ENCODE data around the genes OS9, AGAP2 and EEF1AKMT3.

- RRBS, result no CpG with 5 or more reads among the region's 4 CpGs
Observed at GRCh38 chr12:57297640-57298311, 46.8 kb upstream of the STAC3 start.

DNA sequence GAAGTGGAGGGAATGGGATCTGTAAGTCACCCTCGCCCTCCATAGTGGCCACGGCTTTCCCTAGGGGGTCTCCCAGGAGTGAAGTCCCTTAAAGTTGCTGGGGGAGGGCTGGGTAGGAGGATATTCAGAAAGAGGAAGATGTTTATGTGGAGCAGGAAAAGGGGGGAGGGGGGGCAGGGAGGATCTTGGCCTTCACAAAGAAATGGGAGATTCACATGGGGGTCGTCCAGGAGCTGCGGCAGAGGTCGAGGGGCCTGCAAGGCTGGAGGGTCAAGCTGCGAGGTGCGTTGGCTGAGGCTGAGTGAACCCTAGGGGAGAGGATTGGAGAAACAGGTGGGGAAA, 3.0 kb downstream of the ARHGAP9 start:
- RRBS, result no CpG with 5 or more reads among the region's 7 CpGs

DNA sequence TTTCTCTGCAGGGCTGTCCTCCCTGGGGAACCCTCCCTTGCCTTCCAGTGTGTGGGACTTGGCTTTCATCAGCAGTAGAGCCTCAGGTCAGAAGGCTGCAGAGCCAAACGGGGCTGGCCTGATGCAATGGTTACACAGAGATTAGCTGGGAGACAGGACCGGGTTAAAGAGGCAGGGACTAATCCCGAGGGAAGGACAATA, 845 bp downstream of the DDIT3 start:
- RRBS, result no CpG with 5 or more reads among the region's 3 CpGs

GRCh38 chr12:57538927-57539862, 7.8 kb downstream of the DCTN2 start:
- RRBS, result no CpG with 5 or more reads among the region's 7 CpGs

GRCh38 chr12:57552779-57553791, 3.2 kb downstream of the KIF5A start:
- RRBS, result no CpG with 5 or more reads among the region's 11 CpGs

GRCh38 chr12:57693509-57694493, at the start of gene OS9:
Gene OS9, plus strand, starts transcription at chr12:57694132.
- RRBS, result no CpG with 5 or more reads among the region's 51 CpGs

- RRBS, result no CpG with 5 or more reads among the region's 48 CpGs
Observed at GRCh38 chr12:57738574-57739764, at the start of gene AGAP2. Gene AGAP2, minus strand, starts transcription at chr12:57738742.

GRCh38 chr12:57741023-57741703, 2.6 kb upstream of the AGAP2 start:
- RRBS, result no CpG with 5 or more reads among the region's 5 CpGs

DNA sequence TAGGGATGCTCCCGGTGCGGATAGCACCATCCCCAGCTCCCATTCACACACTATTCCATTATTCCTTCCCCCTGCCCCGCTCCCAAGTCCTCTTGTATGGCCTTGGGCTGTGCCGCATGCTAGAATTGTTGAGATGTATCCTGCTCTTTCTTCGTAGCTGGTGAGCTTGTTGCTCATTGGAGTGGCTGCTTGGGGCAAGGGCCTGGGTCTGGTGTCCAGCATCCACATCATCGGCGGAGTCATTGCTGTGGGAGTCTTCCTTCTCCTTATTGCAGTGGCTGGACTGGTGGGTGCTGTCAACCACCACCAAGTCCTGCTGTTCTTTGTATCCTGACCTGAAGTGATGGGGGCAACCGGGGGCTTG, 731 bp downstream of the TSPAN31 start:
- RRBS, result no CpG with 5 or more reads among the region's 8 CpGs

- RRBS, result no CpG with 5 or more reads among the region's 2 CpGs
Observed at GRCh38 chr12:57748185-57748562, 3.3 kb downstream of the TSPAN31 start.

DNA sequence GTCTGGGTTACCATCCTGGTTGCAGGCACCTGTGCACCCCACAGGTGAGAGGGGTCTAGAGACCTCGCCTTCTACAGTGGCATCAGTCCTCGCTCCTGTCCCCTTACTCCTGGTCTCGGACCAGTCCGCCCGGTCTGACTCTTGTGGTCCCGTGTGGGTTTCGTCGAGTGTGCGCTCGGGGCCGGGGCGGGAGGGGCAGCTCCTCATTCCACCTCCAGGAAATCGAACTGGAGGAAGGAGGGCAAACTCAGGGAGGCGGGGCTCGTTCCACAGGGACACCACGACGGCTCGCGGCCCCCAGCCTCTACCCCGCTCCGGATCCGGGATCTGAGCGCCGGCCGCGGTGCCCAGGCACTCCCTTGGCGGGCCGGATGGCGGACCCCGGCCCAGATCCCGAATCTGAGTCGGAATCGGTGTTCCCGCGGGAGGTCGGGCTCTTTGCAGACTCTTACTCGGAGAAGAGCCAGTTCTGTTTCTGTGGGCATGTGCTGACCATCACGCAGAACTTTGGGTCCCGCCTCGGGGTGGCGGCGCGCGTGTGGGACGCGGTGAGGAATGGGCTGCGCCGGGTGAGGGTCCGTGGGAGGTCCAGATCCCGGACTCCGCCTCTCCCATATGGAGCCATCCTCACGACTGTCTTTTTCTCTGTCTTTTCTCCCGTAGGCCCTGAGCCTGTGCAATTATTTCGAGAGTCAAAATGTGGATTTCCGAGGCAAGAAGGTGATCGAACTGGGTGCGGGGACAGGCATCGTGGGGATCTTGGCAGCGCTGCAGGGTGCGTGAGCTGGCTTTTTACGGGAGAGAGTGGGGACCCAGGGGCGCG, at the start of gene EEF1AKMT3:
TSS of gene EEF1AKMT3 (plus strand) at position 261 of the 823 bp plus-strand sequence.
- RRBS, result 2% methylated on average over 7 of the region's 63 CpGs

DNA sequence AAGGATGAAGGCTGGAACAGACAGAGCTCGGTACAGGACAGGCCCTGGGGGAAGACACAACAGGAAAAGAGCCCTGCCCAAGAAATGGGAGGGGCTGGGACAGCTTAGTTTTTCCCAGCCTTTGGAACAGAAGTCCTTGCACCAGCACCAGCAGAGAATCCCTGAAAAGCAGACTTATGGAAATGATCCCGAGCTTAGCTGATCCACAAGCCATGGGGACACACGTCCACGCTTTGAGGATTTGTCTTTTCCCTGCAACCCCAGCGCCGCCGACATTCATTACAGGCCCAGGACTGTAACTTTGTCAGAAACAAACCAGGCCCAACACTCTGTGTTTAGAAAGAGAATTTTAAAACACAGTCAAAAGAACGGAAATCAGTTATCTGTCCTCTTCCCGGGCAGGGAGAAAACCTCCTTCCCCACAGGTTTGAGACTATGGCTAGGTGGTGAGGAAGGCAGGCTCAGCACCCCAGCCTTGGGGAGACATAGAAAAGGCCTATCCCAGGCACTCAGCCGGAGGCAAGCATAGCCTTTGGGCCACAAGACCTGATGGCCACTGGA, 4.0 kb upstream of the AVIL start:
- RRBS, result no CpG with 5 or more reads among the region's 10 CpGs

DNA sequence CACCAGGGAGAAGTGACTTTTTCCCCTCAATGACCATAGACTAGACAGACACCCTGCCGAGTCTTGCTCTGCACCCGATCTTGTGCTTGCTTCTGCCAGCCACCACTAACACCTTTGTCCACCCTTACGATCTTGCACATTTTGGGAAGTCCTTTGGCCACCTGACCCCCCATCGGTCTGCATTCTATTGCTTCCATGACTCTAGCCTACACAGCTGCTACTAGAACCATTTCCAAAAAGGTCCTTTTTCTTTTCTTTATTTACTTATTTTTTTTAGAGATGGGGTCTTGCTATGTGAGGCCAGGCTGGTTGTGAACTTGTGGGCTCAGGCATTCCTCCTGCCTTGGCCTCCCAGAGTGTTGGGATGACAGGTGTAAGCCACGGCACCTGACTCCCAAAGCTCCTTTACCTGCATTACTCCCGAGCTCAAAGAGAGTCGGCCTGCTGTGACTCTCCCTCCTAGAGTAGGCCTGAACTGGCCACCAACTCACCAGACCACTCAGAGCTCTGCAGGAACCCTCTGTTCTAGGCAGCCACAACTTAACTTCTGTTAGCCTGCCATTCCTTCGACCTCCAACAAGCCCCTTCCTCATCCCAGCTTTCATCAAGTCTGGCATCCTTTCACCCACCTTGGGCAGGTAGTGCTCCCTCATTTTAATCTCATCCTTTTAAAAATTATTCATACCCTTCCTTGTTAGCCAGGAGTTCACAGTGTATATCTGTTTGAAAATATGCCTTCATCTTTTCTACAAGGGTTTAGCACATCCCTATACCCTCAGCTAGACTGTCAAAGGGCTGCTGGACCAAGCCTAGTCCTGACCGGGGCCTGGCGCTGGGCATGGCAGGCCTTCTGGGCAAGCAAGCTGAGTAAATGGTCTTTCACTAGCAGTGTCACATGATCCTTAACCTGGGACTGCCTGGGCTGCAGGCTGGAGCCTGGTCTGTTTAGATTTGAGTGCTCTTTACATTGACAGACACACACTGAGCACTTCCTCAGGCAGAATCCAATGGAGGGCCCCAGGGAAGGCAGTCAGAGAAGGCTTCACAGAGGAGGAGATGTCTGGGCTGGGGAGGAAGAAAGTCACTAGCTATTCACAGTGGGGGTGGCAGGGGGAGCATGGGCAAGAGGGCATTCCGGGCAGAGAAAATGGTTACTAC, 6.6 kb upstream of the AVIL start:
- RRBS, result no CpG with 5 or more reads among the region's 11 CpGs

DNA sequence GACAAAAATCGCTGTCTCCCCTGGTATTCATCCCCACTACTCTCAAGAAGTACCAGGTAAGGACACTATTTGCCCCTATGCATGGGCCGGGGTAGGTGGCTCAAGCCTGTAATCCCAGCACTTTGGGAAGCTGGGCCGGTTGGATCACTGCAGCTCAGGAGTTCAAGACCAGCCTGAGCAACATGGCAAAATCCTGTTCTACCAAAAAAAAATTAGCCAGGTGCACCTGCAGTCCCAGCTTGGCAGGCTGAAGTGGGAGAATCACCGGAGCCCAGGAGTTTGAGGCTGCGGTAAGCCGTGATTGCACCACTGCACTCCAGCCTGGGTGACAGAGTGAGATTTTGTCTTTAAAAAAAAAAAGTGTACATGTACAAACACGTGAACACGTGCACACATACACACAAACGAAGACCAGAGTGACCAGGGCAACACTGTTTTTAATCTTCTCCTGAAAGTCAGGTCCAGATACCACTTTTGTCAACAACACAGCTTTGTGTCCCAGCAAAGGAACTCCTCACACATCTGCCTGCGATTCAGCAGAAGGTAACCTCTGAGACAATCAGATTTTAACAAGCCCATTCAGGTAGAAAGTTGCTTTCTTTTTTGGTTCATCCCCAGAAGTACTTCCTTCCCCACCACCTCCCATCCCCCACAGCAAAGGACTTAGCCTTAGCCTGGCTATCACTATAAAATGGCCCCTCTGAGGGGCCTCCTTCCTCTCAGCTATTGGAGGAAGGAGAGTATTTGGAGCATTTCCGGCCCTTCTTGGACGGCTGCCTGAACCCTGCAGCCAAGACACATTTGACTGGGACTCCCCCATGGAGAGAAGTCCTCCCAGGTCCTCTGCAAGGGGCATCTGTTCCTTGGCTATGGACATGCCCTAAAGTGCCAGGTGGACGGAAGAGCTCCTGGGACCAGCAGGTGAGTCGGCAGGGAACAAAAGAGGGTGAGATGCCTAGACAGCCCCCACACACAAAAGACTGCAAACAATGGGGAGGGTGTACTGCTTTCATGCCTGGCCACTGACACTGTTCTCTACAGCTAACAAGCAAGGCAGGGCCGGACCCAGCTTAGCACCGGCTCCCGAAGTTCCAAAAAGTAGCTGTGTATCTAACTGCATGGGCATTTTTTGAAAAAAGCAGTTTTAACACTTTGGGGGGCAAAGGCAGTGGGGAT, 9.8 kb downstream of the CTDSP2 start:
- RRBS, result no CpG with 5 or more reads among the region's 17 CpGs

- RRBS, result 5% methylated on average over 5 of the region's 57 CpGs
Observed at GRCh38 chr12:57845029-57845688, 1.4 kb downstream of the CTDSP2 start.

GRCh38 chr12:57889369-57890164, 43.0 kb upstream of the CTDSP2 start:
- RRBS, result no CpG with 5 or more reads among the region's 13 CpGs

- RRBS, result no CpG with 5 or more reads among the region's 1 CpG
Observed at GRCh38 chr12:58364681-58365143, 423.3 kb downstream of the ATP23 start.

- RRBS, result no CpG with 5 or more reads among the region's 3 CpGs
Observed at GRCh38 chr12:58906871-58907392, 13.4 kb downstream of the LRIG3 start.

GRCh38 chr12:58917869-58918575, 2.3 kb downstream of the LRIG3 start:
- RRBS, result no CpG with 5 or more reads among the region's 5 CpGs

DNA sequence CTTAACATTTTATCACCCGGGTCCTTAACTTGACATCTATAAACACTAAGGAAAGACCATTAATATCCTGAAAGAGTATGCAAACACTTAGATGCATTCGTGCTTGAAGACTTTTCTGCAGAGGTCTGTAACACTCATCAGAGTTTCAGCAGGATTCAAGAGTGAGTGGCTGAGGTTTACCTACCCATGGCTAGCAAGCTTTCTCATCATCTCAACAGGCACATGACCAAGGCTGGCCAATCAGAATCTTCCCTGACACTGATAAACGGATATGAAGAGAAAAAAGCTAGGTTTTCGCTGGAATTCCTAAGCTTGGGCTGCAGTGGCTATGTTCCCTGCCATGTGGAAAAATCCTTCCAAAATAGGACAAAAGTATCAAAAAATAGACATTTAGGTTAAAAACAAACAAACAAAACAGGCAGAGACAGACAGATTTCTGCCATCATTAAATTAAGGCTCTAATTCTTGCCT, 94.4 kb downstream of the TAFA2 start:
- RRBS, result no CpG with 5 or more reads among the region's 4 CpGs